Cardiac muscle cell (in vitro differentiated cells and primary cell): Measurements from ENCODE around the gene ATL2.

- RAMPAGE, long total RNA: no peak
- RRBS: 2% methylated on average over 3 of the region's 48 CpGs
These were observed 543 bp upstream of the STRN start for GRCh38 chr2:36966751-36967407.

GRCh38 chr2:37089414-37090088 lies 5.2 kb downstream of the GPATCH11 start:
- RAMPAGE, long total RNA: no peak
- RRBS: no CpG with 5 or more reads among the region's 12 CpGs

GRCh38 chr2:37149559-37149927 lies 7.2 kb downstream of the EIF2AK2 start:
- RAMPAGE, long total RNA: no peak
- RRBS: no CpG with 5 or more reads among the region's 4 CpGs

DNA sequence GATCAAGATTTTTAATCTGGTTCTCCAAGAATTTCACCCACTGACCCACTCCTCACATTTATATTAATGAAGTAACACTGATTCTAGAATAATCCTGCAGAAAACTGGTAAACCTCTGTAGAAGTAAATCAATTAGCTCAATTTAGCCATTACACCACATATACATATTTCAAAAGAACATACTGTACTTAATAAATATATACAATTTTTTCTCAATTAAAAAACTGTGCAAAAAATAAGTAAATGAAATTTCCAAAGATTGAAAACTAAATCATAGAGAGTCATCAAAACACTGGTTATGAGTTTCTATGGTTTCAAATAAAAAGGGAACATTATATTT lies 10.3 kb downstream of the PRKD3 start:
- RAMPAGE, long total RNA: no peak

DNA sequence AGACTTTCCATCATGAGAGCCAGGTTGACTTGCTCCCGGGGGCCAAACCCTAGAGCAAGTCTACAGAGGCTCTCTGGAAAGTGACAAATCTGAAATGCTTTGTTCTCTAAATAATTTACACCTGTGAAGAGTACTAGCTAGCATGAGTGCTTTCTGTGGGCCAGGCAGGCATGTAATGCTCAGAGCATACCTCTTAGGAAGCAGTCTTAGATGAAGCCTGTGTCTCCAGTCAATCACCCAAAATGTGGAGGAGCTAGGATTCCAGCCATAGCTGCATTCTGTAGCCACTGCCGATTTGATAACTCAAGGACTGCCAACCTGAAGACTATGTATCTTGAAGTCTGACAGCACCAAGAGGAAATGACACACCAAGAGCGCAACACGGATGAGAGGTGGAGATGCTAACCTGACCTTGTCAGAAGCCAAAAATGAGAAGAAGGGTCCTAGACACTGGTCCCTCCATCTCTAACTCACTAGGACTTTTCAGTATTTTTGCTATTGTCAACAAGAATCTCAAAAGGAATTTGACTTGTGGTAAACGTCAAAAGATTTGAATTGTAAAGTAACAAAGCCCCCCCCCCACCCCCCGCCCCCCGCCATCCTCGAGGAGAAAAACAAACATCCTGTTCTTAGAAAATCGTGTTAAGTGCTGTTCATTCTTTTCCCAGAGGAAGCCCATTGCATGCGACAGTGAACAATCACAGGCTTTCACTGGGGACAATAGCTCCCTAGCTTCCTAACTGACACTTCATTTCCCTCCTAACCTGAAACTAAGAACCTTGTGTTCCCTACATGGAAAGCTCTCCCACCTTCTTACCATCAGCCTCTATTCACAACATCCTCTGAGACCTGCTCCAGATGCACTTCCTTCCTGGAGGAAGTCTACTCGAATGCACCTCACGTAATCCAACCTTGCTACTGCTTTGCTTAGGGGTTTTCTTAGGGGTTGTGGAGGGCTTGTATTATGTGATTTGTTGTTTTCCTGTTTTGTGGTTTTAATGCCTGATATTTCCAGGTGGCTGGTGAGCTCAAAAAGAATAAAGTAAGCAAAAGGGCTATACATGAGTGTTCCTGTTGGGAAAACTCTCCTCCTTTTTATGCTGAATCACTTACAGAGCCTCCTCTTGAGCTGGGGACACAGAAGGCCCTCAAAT lies 14.7 kb downstream of the CDC42EP3 start:
- RAMPAGE, long total RNA: no peak
- RRBS: no CpG with 5 or more reads among the region's 12 CpGs

DNA sequence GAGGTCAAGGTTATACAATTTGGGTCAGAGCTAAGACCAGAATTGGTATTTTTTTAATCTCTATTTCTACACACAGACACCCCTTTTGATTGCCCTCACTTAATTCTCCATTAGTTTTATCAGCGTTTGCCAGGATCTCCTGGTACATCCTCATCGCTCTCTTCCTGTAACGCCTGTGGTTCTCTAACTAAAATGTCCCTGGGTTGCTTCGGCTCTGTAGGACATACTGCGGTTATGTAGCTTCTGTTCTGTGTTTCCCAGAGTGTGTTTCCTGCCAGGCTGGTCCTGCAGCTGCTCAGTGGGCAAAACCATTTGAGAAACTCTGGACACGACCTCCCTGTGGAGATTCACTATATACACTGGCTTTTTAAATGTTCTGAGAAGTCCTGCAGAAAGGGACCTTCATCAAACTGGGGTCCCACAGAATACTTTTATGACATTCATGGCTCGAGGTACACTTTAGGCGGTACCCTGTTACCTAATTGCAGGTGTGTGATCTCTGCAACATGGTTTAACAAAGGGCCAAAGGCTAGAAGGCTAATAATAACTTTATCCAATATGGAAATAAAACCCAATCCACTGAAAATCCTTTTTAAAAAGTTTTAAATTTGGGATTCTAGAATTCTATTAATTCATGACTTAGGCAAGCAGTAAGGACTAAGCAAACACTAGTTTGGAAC lies 5.4 kb downstream of the CDC42EP3 start:
- RAMPAGE, long total RNA: no peak
- RRBS: no CpG with 5 or more reads among the region's 8 CpGs

- RAMPAGE, long total RNA: no peak
- RRBS: no CpG with 5 or more reads among the region's 3 CpGs
These were observed 73.5 kb upstream of the RMDN2 start for GRCh38 chr2:37851553-37852024.

DNA sequence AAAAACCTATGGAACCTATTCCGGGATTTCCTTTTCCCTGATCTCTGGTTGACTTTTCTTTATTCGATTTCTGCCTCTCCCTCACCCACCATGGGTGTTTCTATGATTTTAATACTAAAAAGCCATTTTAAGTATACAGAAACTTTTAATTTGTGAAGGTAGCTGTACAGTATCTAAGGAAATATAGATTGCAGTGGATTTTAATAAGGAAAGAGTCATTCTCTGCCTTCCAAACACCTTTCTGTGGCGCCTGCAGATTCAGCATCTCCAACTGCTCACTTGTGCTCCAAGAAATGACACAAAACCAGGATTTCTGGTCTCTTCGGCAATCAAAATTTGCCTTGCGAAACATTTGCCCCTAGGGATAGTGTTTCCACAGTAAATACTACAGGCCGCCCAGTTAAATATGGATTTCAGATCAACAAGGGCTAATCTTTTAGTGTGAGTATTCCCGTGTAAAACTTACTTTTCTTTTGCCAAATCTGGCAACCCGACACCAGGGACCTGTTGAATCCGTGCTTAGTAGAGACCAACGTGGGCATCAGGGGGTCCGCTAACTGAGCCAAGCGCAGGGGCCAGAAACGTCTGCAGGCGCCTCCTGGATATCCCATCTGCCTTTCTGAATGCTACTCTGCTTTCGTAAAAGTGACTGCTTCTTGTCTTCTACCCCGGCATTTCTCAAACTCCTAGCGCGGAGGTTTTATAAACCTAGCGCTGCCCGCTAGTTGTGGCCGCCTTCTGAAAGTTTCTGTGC lies 2.7 kb downstream of the CYP1B1 start:
- RAMPAGE, long total RNA: no peak
- RRBS: 23% methylated on average over 3 of the region's 21 CpGs

DNA sequence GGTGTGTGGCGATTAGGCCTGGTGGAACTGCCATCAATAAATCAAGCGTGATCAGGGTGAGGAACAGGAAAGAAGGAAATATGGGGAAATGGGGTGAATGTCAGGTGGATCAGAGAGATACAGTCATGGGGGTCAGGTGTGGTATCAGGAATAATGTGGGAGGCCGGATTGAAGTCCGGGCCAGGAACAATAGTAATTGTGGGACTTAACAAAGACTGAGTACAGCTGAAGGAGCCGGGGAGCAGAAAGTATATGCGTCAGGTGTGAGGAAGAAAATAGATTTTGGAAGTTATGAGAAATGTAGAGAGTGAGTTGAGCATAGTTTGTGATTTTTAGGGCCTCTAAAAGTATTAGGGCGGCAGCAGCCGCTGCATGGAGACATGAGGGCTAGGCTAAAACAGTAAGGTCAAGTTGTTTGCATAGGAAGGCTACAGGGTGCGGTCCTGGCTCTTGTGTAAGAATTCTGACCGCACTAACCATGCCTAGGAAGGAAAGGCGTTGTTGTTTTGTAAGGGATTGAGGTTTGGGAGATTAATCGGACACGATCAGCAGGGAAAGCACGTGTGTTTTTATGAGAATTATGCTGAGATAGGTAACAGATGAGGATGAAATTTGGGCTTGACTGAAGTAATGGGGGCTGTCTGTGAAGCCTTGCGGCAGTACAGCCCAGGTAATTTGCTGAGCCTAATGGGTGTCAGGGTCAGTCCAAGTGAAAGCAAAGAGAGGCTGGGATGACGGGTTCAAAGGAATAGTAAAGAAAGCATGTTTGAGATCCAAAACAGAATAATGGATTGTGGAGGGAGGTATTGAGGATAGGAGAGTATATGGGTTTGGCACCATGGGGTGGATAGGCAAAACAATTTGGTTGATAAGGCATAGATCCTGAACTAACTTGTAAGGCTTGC lies 6.8 kb upstream of the CYP1B1 start:
- RAMPAGE, long total RNA: no peak
- RRBS: no CpG with 5 or more reads among the region's 16 CpGs

- RAMPAGE, long total RNA: start-site peak on the minus strand at chr2:38377245-38377272, 29 and 180 reads in 2 replicates
- RRBS: 2% methylated on average over 53 of the region's 126 CpGs
These were observed at the start of gene ATL2 for GRCh38 chr2:38376535-38377468. Gene ATL2 (minus strand): TSS chr2:38377273.

DNA sequence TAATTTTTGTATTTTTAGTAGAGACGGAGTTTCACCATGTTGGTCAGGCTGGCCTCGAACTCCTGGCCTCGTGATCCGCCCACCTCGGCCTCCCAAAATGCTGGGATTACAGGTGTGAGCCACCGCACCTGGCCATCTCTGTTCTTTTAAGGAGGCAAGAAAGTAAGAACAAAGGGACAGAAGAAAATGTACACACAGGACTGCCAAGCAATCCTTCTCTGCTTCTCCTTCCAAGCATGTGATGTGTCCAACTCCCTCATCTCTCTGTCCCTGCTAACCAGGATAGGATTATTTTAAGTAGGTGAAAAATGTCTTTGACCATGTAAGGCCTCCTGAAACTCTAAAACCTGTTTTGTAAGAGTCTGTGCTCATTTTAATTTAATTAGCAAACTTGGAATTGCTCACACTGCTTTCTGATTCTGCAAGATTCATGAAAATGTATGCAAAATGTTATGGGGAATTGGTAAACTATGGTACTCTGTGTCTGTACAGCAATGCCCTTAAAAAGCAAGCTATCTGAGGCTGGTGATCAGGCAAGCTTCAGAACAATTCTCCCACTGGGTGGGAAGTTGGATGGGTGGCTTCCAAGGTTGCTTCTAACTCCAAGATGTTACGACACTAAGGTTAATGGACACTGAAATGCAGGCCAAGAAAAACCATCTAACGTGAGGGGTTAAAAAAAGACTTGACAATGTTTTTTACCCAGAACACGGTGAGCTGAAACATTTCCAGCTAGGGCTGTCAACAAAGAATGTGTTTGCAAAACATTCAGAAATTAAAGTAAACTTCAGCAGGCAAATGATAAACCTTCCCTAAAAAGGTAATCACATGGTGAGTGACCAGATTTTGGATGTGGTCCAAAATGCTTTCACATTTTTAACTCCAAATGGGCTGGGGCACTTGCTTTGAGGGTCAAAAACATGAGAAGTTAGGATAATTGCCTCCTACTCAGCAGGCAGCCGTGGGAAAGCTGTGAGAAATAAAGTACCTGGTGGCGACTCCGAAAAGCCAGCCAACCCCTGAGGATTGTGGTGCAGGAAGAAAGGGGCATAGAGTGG lies 89.6 kb upstream of the ATL2 start:
- RAMPAGE, long total RNA: no peak
- RRBS: no CpG with 5 or more reads among the region's 12 CpGs

DNA sequence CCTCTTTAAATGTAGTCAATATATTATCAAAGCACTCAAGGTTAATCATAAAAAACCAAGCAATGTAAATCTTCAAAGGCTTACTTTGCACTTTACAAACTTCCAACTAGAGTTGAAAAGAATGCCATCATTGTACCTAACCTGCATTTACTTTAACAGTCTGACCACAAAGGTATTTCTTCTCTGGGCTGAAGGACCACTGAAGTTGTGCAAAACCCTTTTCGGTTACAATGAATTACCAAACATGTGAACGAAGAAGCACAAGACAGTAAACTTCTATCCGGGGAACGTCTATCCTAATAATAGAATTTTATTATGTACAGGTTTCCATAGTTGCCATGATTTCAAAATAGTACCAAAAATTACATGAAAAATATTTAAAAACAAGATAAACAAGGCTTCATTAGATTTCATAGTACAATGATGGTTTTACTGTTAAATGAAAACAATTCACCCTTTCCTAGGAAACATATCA lies 2.9 kb downstream of the HNRNPLL start:
- RAMPAGE, long total RNA: no peak
- RRBS: no CpG with 5 or more reads among the region's 4 CpGs

- RAMPAGE, long total RNA: no peak
- RRBS: no CpG with 5 or more reads among the region's 4 CpGs
These were observed 5.3 kb downstream of the GALM start for GRCh38 chr2:38671274-38671538.

GRCh38 chr2:38985215-38985954 lies 95.7 kb downstream of the ARHGEF33 start:
- RAMPAGE, long total RNA: no peak
- RRBS: no CpG with 5 or more reads among the region's 6 CpGs

DNA sequence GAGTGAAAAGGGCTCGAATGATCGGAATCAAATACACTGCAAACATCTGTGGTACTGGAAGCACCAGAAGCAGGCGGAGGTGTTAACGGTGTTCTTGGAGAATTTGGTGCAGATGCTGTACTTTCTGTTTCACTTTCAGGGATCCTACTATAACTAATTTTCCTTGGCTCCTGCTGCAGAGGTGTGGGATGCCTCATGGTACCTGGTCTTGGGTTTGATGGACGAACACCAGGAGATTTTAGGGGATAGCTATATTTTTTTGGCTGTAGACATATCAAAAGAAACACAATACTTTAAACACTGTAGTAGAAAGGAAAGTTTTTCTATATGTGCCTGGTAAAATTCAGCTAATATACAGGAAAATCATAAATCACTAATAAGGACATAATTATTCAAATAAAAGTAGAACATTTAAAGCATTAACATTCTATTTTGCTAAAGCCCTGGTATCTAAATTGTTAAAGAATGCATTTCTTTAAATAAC lies 105.5 kb downstream of the ARHGEF33 start:
- RAMPAGE, long total RNA: no peak
- RRBS: no CpG with 5 or more reads among the region's 5 CpGs

DNA sequence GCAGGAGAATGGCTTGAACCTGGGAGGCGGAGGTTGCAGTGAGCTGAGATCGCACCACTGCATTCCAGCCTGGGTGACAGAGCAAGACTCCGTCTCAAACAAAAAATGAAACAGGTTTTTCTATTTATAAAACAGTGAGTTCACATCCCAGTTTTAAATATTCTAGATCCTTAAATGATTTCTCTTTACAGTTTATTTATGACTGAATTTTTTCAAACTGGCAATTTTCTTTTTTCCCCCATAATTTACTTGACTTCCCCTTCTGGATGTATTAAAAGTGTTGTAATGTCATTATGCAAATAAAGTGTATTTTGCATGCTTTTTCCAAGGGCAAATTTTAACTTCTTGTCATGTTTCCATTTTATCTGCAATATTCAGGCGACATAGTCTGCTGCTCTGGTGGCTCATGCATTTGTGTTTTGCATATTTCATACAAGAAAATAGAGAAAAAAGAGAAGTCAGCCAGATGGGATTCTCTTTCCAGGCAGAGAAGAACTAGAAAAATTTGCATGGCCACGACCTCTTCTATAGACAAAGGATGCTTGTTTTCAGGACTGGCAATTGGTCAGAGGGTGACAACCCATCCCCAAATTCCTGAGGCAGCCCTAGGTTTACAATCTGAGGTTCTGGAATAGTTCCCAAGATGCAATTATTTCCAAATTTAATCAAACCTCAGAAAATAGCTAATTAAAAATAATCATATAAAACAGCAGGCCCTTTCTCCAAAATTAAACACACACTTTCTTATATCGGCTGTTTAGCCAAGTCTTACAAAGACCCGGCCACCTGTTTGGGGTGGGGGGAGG lies 20.4 kb upstream of the SOS1 start:
- RAMPAGE, long total RNA: no peak
- RRBS: no CpG with 5 or more reads among the region's 7 CpGs

GRCh38 chr2:39516388-39517283 lies 79.6 kb upstream of the MAP4K3 start:
- RAMPAGE, long total RNA: no peak
- RRBS: 28% methylated on average over 3 of the region's 9 CpGs

- RAMPAGE, long total RNA: no peak
- RRBS: no CpG with 5 or more reads among the region's 9 CpGs
These were observed 169.4 kb downstream of the SLC8A1 start for GRCh38 chr2:40282466-40283003.

- RAMPAGE, long total RNA: no peak
- RRBS: no CpG with 5 or more reads among the region's 7 CpGs
These were observed 122.5 kb downstream of the SLC8A1 start for GRCh38 chr2:40329098-40329983.

- RAMPAGE, long total RNA: no peak
- RRBS: no CpG with 5 or more reads among the region's 10 CpGs
These were observed 99.1 kb downstream of the SLC8A1 start for GRCh38 chr2:40352580-40353382.